ENCODE data around the gene EMX1.

- PRO-cap = no peak
Measured at GRCh38 chr2:72916726-72917633, at the start of gene EMX1. EMX1 (plus strand) TSS chr2:72917519.

DNA sequence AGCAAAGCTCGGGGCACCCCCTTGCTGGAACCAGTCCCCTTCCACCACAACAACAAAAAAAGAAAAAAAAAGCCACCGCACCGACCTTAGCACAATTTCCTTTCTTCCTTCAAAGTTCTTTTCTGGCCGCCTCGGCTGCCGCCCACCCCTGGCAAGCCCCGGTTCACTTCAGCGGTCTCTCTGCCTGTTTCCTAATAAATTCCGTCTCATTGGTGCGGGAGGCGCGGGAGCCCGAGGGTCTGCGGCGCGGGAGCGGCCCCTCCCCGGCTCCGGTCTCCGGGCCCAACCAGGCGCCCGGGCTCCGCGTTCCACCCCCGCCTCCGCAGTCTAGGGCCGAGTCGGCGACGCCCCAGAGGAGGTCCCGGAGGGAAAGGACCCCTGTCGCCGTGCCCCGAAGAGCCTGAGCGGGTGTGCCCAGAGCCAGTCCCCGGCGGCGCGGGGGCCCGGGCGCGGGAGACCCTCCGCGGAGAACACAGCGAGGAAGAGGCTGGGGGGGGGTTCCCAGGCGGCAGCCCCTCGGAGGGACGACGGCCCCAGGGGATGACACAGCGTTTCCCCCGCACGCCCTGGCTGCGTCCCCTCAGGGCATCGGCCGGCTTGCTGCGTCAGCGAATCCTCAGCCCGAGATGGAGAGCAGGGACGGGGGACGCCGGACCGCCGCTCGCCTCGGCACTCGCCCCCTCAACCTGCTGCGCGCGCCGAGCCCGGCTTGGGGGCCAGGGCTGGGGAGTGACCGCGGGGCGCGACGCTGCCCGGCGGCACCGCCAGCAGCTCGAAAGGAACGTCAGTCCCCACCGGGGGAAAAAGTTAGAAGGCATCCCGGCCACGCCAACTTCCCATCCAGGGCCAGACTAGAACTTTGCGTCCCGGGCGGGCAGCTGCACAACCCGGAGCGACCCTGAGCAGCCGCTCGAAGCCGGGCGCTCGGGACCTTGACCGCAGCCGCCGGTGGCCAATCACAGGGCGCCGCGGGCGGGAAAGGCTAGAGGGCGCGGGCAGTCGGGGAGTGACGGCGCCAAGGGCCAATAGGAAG, 821 bp downstream of the SFXN5 start:
- PRO-cap = bidirectional peak, plus-strand start outside the sequence, minus-strand start at position 900 of the sequence

GRCh38 chr2:73080544-73081210, 9.2 kb upstream of the SFXN5 start:
- PRO-cap = no peak

DNA sequence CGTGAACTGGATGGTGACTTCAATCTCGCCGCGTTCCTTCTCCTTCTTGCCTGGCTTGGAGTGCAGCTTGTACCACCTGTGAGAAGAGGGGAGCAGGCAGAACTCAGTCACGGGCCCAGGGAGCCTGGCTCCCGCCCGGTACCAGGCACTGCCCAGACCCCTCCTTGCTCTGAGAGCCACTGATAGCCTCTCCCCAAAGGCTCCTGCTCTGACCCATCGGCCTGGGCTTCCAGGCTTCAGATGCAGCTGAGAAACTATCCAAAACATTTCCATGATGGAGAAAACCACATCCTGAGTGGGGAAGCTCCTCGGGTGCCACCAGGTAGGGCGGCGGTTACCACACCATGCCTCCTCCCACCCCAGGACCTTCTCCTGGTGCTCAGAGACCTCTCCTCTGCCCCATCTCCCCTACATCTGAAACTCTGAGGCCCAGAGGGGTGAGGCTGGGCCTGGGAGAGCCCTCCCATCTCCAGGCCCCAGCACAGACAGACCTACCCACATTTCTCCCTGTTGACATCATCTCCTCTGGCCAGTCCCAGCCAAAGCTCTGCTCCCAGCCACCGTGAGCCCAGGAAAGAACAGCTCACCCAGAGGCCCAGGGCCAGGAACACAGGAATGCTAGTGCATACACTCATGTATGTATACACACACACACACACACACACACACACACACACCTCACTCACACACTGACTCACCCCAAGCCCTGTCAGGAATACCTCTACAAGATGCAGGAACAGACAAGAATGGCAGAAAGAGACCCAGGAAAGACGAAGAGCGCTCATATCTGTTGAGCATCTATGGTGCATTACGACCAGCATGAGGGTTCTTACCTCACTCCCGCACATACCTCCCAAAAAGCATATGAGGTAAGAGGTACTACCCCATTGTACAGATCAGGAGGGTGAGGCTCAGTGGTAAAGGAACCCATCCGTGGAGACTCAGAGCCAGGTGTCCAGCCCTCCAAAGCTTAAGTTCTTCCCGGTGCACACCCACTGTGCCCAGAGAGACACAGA, 18.0 kb upstream of the SFXN5 start:
- PRO-cap = no peak

DNA sequence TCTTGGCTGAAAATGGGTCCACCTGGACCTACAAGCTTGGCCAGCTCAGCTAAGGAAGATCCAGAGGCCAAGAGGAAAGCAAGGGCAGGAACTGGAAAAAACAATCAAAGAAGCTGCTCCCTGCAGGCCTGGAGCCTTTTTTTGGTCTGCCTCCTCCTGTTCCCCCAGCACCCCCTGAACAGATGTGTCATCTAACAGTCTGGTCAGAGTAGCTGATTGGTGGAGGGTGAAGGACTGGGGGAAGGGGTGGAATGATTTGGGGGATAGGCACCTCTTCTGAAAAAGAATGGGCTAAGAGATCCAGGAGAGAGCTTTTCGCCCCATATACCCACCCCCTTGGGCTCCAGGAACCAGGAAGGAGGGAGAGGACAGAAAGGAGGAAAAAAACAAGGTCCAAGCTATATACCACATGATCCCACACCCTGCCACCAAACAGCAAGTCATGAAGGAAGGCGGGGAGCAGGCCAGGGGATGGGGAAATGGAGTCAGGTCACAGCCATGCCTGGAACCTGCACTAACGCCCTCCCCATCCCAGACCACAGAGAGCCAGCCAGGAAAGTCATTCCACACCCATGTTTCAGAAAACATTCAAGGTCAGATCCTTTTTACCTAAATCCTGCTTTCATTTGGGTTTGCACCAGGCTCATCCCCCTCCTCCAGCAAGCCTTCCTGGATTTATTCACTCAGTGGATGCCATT, 2.0 kb downstream of the RAB11FIP5 start:
- PRO-cap = no peak

GRCh38 chr2:73112058-73112772, 533 bp downstream of the RAB11FIP5 start:
- PRO-cap = no peak

DNA sequence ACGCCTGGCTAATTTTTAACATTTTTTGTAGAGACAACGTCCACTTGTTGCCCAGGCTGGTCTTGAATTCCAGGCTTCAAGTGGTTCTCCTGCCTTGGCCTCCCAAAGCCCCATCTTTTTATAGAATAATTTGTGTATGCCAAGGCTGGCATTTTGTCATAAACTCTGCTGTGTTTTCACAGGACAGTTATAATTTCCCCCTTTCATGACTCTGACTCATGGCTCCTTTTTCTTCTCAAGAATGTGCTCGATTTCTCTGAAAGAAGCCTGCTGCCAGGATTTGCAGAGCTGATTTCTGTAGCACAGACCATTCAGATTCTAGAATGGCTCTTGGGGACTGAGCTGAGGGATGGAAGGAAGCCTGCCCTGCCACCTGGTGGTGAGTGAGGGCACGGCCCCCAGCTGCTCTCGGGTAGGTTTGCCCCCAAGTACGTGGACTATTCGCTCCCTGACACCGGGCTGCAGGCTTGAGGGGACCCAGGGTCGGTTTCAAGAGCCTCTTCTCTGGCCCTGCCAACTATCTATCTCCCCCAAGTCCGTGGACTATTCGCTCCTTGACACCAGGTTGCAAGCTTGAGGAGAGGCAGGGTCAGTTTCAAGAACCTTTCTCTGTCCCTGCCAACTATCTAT, 1.6 kb upstream of the SMYD5 start:
- PRO-cap = no peak

GRCh38 chr2:73269317-73269776, 14.9 kb downstream of the FBXO41 start:
- PRO-cap = no peak

DNA sequence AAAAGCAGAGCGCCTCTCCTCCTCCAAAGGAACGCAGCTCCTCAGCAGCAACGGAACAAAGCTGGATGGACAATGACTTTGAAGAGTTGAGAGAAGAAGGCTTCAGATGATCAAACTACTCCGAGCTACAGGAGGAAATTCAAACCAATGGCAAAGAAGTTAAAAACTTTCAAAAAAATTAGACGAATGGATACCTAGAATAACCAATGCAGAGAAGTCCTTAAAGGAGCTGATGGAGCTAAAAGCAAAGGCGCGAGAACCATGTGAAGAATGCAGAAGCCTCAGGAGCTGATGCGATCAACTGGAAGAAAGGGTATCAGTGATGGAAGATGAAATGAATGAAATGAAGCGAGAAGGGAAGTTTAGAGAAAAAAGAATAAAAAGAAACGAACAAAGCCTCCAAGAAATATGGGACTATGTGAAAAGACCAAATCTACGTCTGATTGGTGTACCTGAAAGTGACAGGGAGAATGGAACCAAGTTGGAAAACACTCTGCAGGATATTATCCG, 76.0 kb downstream of the ALMS1 start:
- PRO-cap = no peak

- PRO-cap = no peak
Measured at GRCh38 chr2:73890709-73891089, 2.1 kb upstream of the ACTG2 start.

DNA sequence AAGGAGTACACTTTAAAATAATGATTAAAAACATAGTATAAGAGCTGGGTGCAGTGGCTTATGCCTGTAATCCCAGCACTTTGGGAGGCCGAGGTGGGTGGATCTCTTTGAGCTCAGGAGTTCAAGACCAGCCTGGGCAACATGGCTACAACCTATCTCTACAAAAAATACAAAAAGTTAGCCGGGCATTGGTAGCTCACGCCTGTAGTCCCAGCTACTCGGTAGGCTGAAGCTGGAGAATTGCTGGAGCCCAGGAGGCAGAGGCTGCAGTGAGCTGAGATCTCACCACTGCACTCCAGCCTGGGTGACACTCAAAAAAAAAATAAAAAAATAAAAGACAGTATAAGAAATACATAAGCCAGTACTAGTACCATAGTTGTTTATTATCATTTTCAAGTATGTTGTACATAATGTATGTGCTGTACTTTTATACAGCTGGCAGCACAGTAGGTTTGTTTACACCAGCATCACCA, 15.5 kb upstream of the DGUOK start:
- PRO-cap = no peak

GRCh38 chr2:73919789-73920093, 6.9 kb upstream of the DGUOK start:
- PRO-cap = no peak

- PRO-cap = no peak
Measured at GRCh38 chr2:74000047-74000644, 15.4 kb downstream of the TET3 start.

DNA sequence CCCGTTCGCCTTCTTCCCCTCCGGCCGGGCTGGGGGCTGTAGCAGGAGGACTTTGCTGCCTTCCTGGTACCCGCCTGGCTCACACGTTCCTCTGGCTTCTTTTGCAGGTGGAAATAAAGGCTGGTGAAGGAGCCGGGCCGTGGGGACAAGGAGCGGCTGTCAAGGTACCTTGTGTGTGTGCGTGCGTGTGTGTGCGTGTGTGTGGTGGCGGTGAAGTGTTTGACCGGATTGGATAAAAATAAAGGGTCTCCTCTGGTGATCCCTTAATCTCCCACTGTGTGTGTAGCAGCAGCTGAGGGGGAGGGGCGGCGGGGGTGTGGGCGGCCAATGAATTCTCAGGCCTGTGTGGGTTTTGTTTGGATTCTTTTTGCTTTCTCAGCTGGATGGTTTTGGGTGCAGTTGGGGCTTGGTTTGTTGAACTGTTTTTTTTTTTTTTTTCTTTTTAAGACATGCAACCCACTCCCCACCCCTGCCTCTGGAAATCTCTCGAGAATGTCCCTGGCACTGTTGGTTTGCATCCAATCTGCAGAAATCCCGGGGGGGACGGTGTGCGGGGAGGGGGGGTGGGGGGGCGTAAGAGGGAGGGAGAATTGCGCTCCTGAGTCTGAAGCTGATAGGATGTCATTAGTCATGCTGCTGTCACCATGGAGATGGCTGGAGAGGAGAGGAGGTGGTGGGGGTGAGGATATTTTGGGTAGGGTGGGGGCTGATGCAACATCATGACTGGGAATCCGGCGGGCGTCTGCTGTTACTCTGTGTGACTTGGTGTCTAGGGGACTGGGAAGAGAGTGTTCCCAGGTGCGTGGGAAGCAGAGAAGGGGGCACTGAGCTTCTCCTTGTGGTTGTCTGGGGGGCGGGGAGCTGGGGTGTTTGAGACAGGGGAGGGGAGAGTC, 18.5 kb downstream of the TET3 start:
- PRO-cap = no peak

DNA sequence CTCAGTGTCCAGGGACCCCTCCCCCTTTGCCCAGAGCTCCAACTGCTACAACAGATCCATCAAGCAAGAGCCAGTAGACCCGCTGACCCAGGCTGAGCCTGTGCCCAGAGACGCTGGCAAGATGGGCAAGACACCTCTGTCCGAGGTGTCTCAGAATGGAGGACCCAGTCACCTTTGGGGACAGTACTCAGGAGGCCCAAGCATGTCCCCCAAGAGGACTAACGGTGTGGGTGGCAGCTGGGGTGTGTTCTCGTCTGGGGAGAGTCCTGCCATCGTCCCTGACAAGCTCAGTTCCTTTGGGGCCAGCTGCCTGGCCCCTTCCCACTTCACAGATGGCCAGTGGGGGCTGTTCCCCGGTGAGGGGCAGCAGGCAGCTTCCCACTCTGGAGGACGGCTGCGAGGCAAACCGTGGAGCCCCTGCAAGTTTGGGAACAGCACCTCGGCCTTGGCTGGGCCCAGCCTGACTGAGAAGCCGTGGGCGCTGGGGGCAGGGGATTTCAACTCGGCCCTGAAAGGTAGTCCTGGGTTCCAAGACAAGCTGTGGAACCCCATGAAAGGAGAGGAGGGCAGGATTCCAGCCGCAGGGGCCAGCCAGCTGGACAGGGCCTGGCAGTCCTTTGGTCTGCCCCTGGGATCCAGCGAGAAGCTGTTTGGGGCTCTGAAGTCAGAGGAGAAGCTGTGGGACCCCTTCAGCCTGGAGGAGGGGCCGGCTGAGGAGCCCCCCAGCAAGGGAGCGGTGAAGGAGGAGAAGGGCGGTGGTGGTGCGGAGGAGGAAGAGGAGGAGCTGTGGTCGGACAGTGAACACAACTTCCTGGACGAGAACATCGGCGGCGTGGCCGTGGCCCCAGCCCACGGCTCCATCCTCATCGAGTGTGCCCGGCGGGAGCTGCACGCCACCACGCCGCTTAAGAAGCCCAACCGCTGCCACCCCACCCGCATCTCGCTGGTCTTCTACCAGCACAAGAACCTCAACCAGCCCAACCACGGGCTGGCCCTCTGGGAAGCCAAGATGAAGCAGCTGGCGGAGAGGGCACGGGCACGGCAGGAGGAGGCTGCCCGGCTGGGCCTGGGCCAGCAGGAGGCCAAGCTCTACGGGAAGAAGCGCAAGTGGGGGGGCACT, 46.4 kb downstream of the BOLA3 start:
- PRO-cap = no peak

GRCh38 chr2:74439557-74440210, 2.1 kb downstream of the RTKN start:
- PRO-cap = bidirectional peak, plus-strand start at chr2:74440078, minus-strand start at chr2:74439923

DNA sequence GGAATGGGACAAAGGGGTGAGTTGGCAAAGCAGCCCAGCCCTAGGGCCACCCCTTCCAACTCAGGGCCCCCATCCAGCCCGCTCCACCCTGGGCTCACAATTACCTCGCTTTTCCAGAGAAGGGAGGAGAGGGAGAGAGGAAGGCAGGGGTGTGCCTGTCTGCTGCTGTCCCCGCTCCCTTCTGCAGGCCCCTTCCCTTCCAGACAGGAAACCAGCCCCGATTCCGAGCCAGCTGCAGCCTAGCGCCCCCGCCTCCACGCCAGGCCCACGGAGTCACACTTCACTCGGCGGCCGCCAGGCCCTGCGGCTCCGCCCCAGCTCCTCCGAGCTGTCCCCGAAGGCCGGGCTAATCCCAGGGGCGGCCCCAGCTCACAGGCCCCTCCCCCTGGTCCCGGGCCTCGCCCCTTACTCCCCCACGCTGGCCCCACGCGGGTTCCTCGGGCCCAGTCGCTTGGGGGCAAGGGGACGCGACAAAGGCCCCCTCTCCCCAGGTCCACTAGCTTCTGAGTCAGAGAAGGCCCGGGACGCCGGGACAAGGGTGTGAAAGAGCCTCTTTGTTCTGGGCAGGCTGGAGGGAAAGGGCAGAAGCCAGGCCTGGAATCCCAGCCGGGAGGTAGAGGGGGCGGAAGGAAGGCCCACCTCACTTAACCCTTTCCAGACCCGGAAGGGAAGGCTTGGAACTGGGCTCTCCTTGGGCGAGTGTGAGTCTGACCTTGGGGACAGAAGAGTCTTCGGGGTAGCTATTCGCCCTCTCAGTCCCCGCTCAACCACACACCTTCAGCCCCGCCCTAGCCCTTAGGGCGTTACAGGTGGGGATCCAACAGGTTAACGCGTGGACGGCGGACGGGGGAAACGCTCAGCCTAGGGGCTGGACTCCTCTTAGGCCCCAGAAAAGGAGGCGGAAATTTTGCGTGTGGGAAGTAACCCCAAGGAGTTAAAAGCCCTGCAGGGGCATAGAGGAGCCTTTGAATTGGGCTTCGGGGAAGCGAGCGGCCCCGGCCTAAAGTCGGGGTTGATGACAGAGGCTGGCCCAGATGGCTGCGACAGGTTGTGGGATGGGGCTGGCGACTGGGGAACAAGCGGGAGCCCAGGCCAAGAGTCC, 1.1 kb downstream of the RTKN start:
- PRO-cap = bidirectional peak, plus-strand start at position 446 of the sequence, minus-strand start at position 183 of the sequence; unidirectional peak, plus-strand start at position 823 of the sequence; unidirectional peak, plus-strand start at position 968 of the sequence; unidirectional peak, plus-strand start at position 1,033 of the sequence

DNA sequence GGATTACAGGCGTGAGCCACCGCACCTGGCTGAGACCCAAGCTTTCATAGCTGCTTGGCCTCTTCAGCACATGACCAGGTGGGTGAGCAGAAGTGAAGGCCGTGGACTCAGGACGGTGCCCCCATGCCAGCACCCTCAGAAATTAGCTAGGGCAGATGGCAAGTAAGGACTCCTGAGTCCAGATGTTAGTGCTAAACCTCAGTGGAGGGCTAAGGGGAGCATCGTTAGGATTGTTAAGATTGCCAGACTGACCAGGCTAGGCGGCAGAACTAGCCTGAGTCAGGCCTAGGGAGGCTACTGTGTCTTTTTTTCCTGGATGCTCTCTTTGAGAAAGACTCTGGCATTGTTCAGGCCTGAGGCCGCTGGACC, 10.4 kb downstream of the HTRA2 start:
- PRO-cap = no peak

DNA sequence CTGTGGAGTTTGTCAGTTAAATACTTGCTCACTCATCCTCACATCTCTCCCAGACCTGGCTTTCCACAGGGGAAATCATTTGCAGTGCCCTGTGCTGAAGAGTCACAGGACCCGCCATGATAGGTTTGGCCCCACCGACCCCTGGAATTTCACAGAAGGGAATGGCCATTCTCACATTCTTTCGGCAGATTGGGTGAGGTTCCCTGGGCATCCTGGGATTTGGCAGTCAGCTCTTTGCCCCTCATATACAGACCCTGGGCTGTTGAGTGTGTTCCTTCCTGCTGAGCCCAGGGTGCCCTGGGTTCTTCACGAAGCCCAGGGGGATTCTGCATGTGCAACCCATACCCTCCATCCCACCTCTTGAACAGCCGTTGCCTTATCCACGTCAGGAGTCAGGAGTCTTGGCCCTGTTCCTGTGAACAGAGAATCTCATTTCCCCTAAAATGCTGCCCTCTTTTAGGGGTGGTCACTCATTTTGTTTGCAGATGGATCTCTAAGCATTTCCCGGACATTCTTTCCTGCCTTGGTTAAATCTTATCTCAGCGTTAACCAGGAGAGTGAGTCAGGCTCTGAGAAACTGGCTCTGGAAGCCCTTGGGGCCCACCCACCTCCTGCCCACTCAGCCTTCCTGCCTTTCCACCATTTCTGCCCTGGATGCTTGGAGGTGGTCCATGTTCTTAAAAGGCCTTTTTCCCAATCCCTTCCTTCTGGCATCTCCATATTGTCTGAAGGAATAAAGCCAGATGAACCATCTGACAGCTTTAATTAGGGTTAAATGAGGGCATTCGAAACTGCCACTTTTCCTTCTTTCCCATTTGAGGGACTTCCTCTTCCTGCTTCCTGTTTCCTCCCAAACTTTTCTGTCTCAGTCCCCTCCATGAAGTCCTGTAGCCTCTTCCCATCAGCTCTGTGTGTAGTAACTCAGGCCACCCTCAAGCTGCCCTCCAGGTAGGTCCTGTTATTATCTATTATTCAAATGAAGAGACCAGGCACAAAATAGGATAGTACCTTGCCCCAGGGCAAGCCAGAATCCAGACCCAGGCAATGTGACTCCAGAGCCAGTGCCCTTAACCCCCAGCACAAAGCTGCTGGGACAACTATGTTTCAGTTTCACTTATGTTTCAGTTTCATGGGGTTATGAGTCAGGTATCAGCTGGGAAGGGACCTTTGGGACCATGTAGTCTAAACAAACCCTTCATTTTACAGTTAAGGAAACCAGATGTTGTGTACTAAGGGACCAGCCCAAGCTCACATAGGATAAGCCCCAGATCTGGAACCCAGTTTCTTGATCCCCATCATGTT, 9.5 kb downstream of the HK2 start:
- PRO-cap = no peak

GRCh38 chr2:74869296-74870006, 35.5 kb downstream of the HK2 start:
- PRO-cap = no peak

All from left lobe of liver (tissue), 1 donor.